ENCODE measurements around a stretch of chr22.

- PRO-cap = bidirectional peak, plus-strand start at chr22:44668779, minus-strand start at chr22:44668637
Observed at GRCh38 chr22:44667783-44668940, 33.8 kb upstream of the PRR5 start.

DNA sequence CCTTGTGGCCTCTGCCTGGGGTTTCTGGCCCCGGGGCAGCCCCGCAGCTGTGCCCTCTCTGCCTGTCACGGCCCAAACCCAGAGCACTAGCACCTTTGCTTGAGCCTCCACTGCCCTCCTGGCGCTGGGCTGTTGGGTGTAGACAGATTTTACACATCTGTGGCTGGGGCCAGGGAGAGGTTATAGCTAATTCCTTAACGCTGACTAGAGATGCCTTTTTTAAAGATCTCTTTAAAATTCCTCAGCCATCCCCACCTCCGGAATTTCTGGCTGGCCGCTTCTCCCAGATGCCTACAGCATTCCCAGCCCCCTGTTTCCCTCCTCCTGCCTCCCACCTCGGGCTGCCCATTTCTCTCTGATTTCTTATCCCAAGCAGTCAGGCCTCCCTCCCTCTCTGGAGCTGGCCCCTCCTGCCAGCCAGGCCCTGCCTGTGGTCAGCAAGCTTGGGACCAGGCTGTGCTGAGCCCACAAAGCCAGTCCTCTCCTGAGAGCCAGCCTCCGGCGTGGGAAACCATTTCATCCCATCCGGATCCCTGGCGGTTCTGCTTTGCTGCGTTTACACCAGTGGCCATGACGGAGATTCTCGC, 3.0 kb upstream of the PRR5 start:
- PRO-cap = no peak

DNA sequence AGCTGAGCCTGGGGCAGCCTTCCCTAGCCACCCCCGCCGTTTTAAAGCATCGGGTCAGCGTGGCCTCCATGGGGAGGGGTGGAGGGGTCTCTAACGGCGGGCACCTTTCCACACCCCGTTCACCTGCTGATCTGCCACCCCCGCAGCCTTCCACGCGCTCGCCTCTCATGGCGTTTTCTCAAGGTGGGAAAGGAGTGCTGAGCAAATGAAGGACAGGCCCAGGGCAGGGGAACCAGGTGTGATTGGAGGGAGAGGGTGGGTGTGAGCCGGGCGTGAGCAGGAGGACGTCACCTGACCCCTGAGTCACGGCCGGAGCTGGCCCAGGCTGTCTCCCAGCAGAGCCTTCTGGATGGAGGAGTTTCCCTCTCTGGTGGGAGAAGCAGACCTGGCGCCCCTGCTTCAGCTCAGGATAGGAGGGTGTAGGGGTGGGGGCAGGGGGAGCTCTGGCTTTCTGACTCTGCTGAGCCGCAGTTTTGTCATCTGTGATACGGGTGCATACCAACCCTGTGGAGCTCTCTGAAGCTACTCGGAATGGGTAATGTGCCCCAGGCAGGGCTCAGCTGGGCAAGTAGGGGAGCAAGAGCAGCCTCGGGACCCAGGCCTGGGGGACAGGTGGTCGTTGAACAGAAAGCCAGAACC, 14.0 kb upstream of the ARHGAP8 start:
- PRO-cap = no peak

GRCh38 chr22:44972215-44972957, 37.4 kb downstream of the PHF21B start:
- PRO-cap = no peak

DNA sequence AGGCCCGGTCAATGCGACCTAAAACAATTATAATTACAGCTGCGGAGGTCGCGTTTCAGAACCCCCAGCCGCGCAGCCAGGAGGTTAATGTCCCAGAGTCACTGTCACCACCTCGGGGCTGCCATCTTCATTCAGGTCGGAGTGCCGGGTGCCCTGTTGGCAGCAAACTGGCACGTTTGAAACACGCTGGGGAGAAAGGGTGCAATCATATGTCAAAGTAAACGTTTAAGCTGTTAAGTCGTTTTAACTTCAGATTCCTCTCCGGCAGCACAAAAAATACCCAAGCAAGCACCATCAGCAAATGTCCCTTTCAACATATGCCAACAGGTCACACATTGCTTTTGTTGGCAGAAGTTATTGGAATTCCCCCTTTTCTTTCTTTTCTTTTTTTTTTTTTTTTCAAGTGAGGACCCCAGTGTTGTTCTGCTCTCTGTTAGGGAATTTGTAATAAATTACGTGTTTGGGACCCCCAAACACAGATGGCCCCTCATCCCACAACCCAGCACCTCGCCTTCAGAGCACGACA, 871 bp upstream of the PHF21B start:
- PRO-cap = no peak

DNA sequence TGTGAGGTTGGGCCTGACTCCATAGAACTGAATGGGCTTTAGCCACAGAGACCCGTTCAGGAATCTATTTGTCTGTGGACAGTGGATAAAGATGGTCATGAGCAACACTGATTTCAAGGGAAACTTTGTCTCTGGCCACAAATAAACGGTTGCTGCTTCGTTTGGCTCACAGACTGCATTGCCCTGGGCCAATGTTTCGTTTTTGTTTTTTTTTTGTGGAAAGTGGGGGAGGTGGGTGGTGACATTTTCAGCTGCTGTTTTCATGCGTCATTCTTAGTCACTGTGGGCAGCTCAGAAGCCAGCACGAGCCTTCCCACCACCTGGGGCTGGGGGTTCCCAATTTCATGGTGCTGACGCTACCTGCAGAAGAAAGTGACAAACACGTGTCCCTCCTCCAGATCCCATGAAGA, 54.7 kb upstream of the PHF21B start:
- PRO-cap = no peak

GRCh38 chr22:45072162-45072690, 62.4 kb upstream of the PHF21B start:
- PRO-cap = no peak

DNA sequence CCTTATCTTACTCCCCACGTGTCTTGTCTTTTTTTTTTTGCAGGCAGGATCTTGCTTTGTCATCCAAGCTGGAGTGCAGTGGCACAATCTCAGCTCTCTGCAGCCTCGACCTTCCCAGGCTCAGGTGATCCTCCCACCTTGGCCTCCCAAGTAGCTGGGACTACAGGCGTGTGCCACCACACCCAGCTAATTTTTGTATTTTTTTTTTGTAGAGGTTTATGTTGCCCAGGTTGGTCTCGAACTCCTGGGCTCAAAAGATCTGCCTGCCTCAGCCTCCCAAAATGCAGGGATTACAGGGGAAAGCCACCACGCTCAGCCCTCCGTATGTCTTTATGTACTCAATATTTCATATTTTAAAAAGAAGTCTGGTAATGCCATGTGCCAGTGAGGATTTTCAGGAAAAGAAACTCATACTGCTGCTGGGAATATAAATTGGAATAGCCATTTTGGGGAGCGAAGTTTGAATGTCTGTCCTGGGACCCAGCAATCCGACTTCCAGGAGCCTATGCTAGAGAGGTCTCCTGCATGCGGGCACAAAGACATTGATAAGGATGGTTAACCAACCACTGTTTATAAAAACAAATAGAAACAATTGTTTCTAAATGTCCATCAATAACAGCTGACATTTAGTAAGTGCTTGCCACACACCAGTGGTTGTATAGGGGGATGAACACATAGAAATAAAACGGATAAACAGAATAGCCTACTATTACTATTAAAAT, 23.3 kb upstream of the NUP50 start:
- PRO-cap = no peak

DNA sequence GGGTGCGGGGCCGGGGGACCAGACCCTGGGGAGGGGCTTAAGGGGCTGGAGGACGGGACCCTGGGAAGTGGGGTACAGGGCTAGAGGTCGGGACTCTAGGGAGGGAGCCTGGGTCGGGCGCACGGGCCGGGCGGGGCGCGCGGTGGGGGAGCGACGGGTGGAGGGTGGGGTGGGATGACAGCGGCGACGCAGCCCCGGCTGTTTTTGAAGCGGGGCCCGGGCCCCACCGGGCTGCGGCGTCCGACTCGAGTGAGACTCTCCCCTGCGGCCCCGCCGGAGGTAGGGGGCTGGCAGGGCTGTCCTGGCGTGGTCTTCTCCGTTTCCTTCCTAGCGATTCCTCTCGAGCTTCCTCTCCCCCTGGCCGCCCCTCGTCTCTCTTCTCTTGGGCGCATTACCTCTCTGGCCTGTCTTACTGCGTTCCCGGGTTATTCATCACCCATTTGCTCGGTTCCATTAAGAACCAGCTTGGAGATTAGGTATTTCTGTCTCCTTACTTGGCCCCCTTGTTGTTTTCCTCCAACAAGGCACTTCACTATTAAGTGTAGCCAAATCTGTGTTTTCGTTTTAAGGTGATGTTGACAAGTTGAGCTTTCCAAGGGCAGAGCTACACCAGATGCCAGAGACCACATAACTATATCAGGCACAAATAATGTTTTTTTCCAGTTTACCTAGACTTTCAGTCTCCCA, 898 bp downstream of the NUP50 start:
- PRO-cap = no peak

DNA sequence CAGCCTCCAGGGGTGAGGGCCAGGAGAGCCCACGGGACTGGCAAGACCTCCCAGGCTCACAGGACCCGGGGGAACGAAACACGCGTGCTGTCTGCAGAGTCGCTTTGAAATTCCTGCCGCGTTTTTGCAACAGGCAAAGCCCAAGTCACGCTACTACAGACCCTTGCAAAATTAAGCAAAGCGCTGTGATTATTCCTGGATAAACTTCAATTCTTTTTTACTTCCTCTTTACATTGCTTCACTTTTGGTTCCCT, 27.3 kb downstream of the KIAA0930 start:
- PRO-cap = unidirectional peak, minus-strand start at position 115 of the sequence

- PRO-cap = no peak
Observed at GRCh38 chr22:45216398-45216996, 24.2 kb downstream of the KIAA0930 start.

DNA sequence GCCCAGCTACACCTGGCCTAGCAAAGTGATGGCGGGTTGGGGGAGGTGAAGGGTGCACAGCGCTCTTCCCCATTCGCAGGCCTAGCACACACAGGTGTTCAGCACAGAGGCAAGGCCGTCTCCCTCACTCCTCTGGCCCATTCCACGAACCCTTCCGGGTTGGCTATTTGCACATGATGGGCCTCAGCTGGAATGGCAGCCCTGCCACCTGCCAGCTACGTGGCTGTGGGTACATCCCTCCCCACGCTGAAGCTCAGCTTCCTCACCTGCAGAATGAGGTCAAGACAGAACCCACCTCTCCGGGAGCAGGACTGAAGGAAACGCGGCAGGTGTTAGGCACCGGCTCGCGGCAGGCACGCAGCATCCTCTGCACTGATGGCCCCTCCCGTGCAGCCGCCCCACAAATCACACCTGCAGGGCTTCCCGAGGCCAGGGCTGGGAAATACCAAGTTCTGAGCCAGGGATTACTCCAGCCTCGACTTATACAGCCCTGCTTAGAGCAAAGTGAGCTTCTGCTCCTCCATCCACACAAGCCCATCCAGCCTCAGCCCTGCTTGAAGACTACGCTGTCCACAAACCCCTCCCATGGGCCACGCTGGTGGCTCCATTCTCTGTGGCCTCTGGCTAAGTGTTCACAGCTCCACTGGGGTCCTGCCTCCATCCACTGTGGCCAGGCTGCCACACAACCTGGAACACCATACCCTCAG, 4.6 kb downstream of the KIAA0930 start:
- PRO-cap = no peak

DNA sequence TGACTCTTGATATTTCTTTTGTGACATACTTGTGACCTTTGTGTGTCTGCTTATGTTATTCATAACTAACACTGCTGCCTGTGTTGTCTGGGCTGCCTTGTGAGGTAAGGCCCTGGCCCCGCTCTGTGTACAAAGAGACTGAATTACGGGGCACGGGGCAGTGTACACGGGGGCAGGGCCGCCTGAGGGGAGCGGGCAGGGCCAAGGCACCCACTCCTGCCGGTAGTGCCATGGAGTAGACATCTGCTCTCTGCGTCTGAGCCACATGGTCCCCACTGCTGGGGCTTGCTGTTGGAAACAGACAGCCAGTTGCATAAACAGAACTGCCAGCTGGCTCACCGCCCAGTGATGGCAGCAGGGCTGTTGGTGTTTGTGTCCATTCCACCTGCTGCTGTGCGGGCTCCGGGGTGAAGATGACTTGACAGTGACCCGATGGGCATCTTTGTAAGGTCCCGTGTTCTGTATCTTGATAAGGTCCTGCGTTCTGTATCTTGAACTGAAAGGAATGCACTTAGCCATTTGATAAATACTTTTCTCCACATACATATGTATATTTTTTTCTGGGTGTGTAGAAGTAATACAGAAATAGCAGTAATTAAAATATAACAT, 19.9 kb downstream of the FAM118A start:
- PRO-cap = no peak

DNA sequence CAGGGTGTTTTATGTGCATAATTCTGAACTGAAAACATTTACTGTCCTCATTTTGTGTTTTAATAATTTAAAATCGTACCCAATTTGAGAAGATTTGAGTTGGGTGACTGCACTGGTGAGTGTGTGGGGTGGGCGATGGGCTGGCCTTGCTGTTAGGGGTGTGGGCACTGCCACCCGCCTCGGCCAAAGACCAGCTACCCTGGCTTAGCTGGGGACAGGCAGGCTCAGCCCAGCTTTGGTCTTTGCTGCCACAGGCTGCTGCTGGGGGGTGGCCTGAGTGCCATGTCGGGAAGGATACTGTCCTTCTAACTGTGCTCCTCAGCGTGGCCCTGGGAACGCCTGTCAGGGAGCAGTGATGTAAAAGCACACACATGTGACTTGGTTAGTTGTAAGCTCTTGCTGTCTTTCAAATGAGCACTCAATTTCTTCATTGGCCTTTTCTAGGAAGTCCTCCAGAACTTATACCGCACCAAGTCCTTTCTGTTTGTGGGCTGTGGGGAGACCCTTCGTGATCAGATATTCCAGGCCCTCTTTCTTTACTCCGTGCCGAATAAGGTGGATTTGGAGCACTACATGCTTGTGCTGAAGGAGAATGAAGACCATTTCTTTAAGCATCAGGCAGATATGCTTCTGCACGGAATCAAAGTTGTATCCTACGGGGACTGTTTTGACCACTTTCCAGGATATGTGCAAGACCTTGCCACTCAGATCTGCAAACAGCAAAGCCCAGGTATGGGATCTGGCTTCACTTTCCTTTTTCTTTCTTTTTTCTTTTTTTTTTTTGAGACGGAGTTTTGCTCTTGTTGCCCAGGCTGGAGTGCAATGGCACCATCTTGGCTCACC, 22.5 kb downstream of the FAM118A start:
- PRO-cap = no peak

DNA sequence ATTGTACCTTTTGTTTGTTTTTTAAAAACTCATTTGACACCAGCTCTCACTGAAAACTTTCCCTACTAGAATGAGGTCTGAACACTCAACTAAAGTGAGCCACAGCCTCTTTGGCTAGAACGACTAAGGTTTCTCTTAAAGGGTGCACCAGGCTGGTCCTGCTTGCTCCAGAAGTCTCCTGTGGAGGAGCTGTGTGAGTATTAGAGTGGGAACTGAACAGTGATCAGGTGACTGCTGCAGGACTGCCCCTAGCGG, 34.5 kb downstream of the FAM118A start:
- PRO-cap = no peak

DNA sequence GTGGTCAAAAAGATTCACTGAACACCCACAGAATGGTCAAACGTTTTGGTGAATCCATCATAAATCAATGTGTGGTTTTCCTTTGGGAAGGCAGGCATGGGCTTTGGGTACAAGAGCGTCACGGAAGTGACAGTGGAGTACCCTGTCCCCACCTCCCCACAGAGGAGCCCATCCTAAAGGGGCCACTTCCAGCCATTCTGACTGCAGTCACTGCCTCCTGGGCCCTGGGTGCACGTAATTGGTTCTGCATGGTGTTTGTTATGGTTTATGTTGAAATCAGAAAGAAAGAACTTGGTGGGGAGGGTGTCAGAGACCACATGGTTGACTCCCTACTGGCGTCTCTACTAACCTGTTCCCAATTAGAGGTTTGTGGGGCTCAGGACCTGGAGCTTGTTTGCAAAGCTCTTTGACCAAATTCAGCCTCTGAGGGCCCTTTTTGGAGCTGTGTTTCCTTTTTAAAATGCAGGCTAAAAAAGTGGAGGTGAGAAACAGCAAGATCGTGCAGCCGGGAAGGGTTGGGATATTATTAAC, 40.8 kb downstream of the RIBC2 start:
- PRO-cap = no peak

DNA sequence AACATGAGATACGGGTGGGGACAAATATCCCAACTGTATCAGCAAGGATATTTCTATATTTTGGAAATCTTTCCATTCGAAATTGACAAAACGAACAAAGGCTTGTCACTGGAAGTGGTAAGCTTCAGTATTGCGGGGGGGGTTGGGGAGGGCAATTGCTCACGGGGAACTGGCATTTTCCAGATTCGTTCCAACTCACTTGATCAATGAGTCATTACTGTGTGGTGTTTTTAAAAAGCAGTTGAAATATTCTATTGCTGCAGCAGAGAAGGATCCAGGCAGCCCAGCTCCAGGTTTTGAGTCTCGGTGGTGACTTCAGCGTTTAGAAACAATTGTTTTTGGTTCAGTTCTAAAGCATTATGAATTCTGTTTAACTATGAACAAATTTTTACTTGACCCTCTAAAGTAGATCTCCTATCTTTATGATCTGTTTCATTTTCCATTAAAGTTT, 33.8 kb upstream of the FBLN1 start:
- PRO-cap = unidirectional peak, plus-strand start at position 260 of the sequence

GRCh38 chr22:45499612-45500228, 3.0 kb upstream of the FBLN1 start:
- PRO-cap = no peak

- PRO-cap = no peak
Observed at GRCh38 chr22:45504213-45504908, 1.7 kb downstream of the FBLN1 start.

GRCh38 chr22:45504909-45505606, 2.4 kb downstream of the FBLN1 start:
- PRO-cap = bidirectional peak, plus-strand start at chr22:45505116, minus-strand start at chr22:45505062; unidirectional peak, minus-strand start at chr22:45505146

All from tibial artery (tissue), 1 donor.